Prostate gland (tissue), 2 donors: ENCODE measurements around the genes B3GALT2, CFHR2, ASPM and DENND1B.

DNA sequence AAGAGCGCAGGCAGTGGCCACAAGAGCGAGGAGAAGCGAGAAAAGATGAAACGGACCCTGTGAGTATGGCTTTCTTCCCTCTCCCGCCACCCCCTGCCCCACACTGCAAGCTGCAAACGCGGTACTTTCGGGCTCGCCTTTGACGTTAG is 158 bp downstream of the RGS2 start:
- PRO-cap = no peak
- RAMPAGE, long total RNA, 2 experiments = no peak in any of the 2 experiments

DNA sequence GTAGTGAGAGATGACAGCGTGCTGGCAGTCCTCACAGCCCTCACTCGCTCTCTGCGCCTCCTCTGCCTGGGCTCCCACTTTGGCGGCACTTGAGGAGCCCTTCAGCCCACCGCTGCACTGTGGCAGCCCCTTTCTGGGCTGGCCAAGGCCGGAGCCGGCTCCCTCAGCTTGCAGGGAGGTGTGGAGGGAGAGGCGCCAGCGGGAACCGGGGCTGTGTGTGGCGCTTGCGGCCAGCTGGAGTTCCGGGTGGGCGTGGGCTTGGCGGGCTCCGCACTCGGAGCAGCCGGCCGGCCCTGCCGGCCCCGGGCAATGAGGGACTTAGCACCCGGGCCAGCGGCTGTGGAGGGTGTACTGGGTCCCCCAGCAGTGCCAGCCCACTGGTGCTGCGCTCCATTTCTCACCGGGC is 72.4 kb downstream of the UCHL5 start:
- PRO-cap = no peak
- RAMPAGE, long total RNA, 2 experiments = no peak in any of the 2 experiments

- PRO-cap = no peak
- RAMPAGE, long total RNA, 2 experiments = no peak in any of the 2 experiments
Measured at GRCh38 chr1:193042701-193043361, 16.3 kb downstream of the UCHL5 start.

- PRO-cap = bidirectional peak, plus-strand start at chr1:193186698, minus-strand start at chr1:193186607
- RAMPAGE, long total RNA, 2 experiments = start-site peak on the minus strand in 2 of 2 experiments, at chr1:193186607-193186622 at its widest, 13 to 27 reads per replicate
Measured at GRCh38 chr1:193185904-193186921, at the start of gene B3GALT2. TSS of gene B3GALT2 (minus strand) at chr1:193186613.

DNA sequence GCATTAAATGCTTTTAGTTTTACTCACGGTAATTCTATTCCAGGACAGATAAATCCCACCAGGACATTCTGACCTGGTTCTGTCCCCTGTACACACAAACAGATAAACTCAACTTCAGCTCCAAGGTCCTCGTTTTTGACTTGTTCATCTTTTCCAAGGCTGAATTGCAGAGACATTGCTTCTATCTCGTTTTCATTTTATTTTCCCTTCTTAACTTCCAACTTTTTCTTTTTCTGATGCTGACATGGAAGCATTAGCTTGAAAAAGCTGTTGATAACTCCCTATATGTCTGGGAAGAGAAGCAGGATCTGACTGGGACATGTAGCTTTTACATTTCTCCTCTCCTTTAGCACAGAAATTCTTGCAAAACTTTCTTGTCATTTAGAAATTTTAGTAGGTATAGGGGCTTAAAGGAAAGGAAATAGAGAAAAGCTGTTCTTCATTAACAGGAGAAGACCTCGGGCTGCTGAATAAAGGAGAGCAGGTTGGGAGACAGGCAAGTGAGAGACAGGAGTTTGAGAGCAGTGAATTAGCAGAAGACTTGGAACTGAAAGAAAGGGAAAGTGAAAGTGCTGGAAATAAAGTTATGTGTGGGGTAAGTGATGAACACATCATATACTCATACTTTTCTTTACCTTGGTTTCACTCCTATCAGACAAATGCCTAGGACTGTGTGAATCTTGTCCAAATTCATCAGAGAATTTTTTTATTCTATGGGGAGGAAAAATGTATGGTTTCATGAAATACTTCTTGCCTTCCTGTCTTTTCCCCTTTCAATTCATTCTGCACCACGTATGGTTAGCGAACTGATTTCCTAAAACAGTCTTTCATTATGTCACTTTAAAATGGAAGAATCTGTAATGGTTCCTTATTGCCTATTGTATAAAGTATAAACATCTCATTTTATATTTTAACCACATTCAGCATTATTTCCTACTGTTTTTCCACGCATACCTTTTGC is 231.9 kb upstream of the B3GALT2 start:
- PRO-cap = unidirectional peak, minus-strand start at position 549 of the sequence
- RAMPAGE, long total RNA, 2 experiments = no peak in any of the 2 experiments

GRCh38 chr1:193448627-193449710 is 262.6 kb upstream of the B3GALT2 start:
- PRO-cap = unidirectional peak, minus-strand start at chr1:193449076
- RAMPAGE, long total RNA, 2 experiments = no peak in any of the 2 experiments

DNA sequence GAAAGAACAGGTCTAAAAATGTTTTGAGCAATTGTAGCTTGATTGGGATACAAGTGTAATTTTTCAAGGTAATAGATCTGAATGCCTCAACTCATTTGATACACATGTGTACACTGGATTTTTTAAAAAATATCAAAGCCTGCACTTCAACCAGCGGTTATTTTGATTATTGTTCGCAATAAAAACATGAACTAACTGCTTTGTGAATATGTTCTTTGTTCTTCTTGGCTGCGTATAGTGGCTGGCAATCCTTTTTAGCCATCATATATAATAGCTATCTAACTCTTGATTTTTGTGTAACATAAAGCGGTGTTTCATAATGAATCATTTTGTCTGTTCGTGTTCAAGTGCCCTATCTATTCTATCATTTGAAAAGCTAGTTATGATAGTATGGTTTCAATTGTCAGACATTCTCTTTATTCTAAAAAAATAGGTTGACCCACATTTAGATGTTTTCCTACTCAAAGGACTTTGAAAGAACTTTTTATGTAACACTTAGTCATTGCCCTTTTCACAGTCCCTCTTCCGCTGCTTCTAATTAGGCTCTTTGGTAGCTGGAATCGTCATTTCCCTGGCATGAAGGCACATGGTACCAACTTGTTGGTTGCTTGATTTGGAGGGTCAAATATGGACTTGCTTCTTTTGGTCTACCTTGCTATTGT is 272.1 kb upstream of the B3GALT2 start:
- PRO-cap = bidirectional peak, plus-strand start at position 563 of the sequence, minus-strand start at position 536 of the sequence
- RAMPAGE, long total RNA, 2 experiments = no peak in any of the 2 experiments

DNA sequence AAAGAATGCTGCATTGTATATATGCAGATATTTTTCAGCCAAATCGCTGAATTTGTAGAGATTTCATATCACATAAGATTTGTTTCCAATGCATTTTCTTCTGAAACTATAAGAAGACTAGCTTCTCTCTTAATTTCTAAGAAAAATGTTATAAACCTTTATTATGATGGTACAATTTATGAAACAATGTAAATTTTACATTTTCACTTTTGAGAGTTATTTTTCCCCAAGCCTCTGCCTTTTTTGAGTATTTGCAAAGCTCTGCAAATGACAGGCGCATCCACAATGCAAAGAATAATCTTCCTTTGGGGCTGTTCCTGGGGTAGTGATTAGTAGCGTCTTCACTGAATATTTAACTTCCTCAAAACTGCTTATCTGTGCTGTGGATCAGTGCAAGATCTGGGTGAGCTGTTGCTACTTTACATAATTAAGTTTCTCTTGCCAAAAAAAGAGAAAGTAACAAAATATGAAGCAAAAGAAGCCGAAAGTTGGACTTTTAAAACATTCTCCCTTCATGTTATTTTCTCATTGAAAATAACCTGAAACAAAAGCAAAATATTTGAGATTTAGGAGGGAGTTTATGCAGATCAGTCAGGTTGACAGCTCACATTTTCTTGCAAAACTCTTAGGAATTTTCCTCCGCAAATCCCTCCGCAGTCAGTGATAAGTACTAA is 276.2 kb upstream of the B3GALT2 start:
- PRO-cap = no peak
- RAMPAGE, long total RNA, 2 experiments = no peak in any of the 2 experiments

DNA sequence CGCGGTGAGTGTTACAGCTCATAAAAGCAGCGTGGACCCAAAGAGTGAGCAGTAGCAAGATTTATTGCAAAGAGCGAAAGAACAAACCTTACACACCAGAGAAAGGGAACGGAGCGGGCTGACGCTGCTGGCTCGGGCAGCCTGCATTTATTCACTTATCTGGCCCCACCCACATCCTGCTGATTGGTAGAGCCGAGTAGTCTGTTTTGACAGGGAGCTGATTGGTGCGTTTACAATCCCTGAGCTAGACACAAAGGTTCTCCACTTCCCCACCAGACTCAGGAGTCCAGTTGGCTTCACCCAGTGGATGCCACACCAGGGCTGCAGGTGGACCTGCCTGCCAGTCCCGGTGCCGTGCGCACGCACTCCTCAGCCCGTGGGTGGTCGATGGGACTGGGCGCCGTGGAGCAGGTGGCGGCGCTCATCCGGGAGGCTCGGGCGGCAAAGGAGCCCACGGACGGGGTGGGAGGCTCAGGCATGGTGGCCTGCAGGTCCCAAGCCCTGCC is 1171.5 kb upstream of the B3GALT2 start:
- PRO-cap = no peak
- RAMPAGE, long total RNA, 2 experiments = start-site peak on the minus strand in 1 of 2 experiments, centred at position 123 of the sequence, 69 reads per replicate

- PRO-cap = no peak
- RAMPAGE, long total RNA, 2 experiments = no peak in any of the 2 experiments
Measured at GRCh38 chr1:194823001-194823394, 1636.6 kb upstream of the B3GALT2 start.

DNA sequence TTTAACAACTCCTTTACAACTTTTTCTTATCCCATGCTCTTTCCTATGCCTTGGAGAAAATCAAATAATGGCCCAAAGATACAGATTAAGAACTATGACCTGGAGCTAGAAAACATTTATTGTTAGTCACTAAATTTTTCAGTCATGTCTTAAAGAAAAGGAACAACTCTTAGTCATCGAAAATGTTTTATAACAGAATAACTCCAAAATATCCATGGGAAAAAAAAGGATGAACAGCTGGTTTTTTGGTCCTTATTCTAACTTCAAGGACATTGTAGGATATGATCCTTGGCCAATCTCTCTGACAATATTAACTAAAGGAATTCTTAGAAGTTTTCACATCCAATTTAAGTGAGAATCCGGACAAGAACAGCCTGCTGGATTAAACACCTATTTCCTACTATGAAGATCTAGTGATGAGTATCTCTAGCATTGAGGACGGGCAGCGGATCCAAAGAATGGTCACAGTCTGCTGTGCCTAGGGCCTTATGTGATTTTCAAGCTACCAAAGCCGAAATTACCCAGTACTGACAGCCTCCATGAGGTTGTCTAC is 1696.7 kb downstream of the KCNT2 start:
- PRO-cap = no peak
- RAMPAGE, long total RNA, 2 experiments = no peak in any of the 2 experiments

DNA sequence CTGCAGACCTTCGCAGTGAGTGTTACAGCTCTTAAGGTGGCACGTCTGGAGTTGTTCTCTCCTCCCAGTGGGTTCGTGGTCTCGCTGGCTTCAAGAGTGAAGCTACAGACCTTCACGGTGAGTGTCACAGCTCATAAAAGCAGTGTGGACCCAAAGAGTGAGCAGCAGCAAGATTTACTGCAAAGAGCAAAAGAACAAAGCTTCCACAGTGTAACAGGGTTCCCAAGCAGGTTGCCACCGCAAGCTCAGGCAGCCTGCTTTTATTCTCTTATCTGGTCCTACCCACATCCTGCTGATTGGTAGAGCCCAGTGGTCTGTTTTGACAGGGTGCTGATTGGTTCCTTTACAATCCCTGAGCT is 886.1 kb downstream of the KCNT2 start:
- PRO-cap = no peak
- RAMPAGE, long total RNA, 2 experiments = no peak in any of the 2 experiments

GRCh38 chr1:196650029-196650455 is 1.8 kb upstream of the CFH start:
- PRO-cap = no peak
- RAMPAGE, long total RNA, 2 experiments = no peak in any of the 2 experiments

- PRO-cap = no peak
- RAMPAGE, long total RNA, 2 experiments = no peak in any of the 2 experiments
Measured at GRCh38 chr1:196655460-196655961, 3.7 kb downstream of the CFH start.

GRCh38 chr1:196907878-196908227 is 20.0 kb downstream of the CFHR4 start:
- PRO-cap = no peak
- RAMPAGE, long total RNA, 2 experiments = no peak in any of the 2 experiments

- PRO-cap = no peak
- RAMPAGE, long total RNA, 2 experiments = no peak in any of the 2 experiments
Measured at GRCh38 chr1:196943375-196943906, at the start of gene CFHR2. TSS of gene CFHR2 (plus strand) at chr1:196943738.

- PRO-cap = no peak
- RAMPAGE, long total RNA, 2 experiments = start-site peak on the minus strand in 1 of 2 experiments, at chr1:197146275-197146718 at its widest, 12 to 20 reads per replicate
Measured at GRCh38 chr1:197145780-197146766, at the start of gene ASPM. TSS of gene ASPM (minus strand) at chr1:197146669.

- PRO-cap = bidirectional peak, plus-strand start at chr1:197775170, minus-strand start at chr1:197775038; bidirectional peak, plus-strand start at chr1:197775434, minus-strand start at chr1:197775470
- RAMPAGE, long total RNA, 2 experiments = start-site peak on the minus strand in 1 of 2 experiments, at chr1:197775456-197775706 at its widest, 6 to 13 reads per replicate
Measured at GRCh38 chr1:197775100-197776177, at the start of gene DENND1B. TSS of gene DENND1B (minus strand) at chr1:197775480.

DNA sequence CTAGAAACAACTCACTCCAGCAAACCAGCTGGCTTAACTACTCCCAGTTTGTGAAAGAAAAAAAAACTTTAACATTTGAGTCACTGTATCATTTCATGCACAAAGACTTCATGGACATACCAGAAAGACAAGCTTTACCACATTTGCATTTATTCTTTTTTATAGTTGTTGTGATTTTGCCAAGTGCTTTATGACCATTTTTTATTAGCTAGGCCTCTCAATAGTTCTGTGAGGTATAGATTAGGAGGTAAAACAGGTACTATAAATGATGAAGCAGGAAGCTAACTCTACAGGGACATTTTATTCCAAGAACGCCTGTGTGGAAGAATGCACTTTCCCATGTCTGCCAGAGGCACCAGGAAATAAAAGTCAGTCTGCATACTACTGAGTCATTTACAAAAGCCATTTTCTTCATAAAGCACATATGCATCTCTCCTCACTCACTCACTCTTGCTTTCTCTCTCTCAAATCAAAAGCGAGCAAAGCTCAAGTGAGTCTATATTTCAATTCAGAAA is 8.3 kb upstream of the DENND1B start:
- PRO-cap = no peak
- RAMPAGE, long total RNA, 2 experiments = no peak in any of the 2 experiments

DNA sequence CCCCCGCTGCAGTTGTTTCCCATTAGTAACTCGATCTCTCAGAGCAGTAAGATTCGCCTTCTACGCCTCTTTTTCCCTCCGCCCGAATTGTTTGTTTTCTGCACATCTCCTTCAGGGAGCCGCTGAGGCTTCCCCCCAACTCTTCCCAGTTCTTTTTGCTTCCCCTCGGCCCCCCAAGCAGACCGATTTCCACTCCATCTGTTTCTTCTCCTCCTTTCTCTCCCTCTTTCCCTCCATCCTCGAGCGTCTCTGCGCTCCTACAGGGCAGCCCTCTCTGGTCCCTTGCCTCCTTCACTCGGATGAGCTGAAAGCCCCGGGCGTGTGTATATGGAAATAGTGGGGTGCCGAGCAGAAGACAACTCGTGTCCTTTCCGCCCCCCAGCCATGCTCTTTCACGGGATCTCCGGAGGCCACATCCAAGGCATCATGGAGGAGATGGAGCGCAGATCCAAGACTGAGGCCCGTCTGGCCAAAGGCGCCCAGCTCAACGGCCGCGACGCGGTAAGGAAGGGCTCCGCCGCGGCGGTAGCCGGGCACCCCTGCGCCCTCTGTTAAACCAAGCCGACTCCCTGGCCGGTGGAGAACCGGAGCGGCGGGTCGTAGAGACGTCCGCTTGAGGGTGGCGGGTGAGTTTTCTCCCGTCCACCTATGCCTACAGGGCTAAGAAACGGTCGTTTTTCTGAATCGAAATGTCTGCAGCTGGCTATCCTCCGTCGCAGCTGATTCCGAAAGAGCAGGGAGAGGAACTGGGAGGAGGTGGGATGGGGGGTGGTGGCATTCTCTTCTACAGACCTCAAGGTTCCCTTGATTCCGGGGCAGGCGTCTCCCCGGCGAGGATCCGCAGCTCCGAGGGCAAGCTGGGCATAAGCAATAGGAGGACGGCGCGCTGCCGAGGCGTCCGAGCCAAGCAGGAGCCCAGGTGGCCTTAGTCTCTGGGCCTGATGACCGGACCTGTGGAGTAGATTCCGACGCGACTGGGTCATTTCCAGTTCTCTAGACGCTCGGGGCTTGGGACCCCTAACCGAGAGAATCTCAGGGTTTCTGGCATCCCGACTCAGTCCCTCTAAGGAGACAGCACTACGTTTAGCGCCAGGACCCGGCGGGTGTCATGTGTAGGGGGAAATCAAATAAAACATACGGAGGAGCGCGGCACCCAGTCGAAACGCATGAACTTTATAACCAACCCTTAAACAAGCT is 723 bp downstream of the LHX9 start:
- PRO-cap = no peak
- RAMPAGE, long total RNA, 2 experiments = no peak in any of the 2 experiments